Vagina (tissue), 1 donor: Measurements from ENCODE around the genes ZNF662, POMGNT2, ZNF445, ZKSCAN7 and LARS2.

- PRO-cap: no peak
- RAMPAGE, long total RNA: no peak
Measured at GRCh38 chr3:42873512-42874605, 1.8 kb downstream of the CYP8B1 start.

DNA sequence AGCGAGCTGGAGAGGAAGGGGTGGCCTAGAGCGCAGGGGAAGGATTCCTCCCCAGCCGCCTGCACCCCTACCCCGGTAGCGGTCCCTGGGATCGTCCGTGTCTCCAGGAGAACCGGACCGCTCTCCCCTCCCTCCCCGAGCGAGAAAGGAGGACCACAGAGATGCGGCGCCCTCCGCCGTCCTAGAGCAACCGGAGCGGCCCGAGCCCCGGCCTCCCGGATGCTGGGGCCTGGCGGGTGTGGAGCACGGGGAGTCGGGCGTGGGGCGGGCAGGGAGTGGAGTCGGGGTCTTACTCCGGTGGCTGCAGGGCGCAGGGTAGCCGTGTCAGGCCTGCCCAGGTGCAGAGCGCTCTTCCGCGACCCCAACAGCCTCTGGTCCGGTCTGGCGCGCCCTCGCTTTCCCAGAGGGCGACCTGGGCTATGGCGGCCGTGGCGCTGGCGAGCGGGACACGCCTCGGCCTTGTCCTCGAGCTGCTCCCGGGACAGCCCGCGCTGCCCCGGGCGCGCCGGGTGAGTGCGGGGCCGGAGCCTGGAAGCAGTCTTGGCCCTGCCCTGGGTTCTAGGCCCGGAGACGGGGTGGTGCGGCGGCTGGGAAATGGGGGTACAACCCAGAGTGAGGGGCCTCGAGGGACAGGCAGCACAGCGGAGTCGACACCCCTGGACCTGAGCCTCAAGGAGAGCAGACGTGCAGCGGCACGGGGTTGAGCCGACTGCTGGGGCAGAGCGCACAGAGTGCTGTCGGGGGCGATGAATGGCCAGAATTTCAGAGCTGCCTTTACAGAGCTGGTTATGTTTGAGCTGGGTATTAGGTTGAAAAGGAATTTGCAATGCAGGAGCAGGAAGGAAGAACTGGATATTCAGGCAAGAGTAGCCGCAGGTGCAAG lies at the start of gene ZNF662:
Gene ZNF662 (plus strand): TSS at position 210 of the 883 bp plus-strand sequence.
- PRO-cap: bidirectional peak, plus-strand start at position 251 of the sequence, minus-strand start at position 97 of the sequence
- RAMPAGE, long total RNA: start-site peak on the plus strand centred at position 255 of the sequence, 143 bp wide, 15 reads; start-site peak on the plus strand centred at position 509 of the sequence, 82 bp wide, 18 reads; start-site peak on the plus strand centred at position 744 of the sequence, 189 bp wide, 16 reads

- PRO-cap: bidirectional peak, plus-strand start at chr3:42997048, minus-strand start at chr3:42996843
- RAMPAGE, long total RNA: no peak
Measured at GRCh38 chr3:42996546-42997198, 17.6 kb downstream of the GASK1A start.

DNA sequence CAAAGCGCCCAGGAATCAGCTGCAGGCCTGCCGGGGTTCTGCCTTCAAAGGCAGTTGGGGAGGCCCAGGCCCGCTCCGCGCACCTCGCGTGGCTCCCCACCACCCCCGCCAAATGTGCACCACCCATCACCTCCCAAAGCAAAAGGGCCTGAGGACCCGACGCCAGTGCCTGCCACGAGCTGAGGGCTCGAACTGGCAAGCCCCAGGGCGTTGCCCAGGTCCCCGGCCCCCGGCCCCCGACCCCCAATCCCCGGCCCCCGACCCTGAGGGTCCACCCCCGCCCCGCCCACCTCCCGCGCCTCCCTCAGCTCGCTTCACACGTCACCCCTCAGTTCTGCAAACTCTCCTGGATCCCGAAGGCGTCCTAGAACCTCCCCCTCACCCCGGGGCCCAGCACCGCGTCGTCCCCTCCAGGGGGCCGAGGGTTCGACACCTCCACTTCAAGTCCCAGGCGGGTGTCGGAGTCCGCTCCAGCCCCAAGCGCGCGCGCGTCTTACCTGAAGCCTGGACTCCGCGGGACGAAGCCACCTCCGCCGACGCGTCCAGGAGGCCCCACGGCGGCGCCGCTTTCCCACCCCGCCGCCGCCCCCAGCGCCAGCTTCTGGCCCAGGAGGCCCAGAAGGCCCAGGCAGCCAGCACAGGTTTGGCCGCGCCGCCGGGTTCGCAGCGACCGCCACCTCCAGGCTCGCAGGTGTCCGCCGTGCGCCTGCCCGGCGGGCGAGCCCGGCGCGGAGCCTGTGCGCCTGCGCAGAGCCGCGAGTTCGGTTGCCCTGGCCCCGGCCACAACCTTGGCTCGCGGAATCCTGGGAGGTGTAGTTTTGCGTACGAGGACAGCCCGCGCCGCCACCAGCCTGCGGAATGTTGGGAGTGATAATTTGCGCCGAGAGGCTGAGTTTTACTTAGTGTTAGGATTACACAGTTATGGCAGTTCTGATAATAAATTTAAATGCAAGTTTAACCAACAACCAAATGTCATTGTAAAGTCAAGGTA lies at the start of gene POMGNT2:
Gene POMGNT2 (minus strand): TSS at position 741 of the 991 bp plus-strand sequence.
- PRO-cap: bidirectional peak, plus-strand start at position 331 of the sequence, minus-strand start at position 241 of the sequence; unidirectional peak, minus-strand start at position 406 of the sequence; bidirectional peak, plus-strand start at position 858 of the sequence, minus-strand start at position 694 of the sequence
- RAMPAGE, long total RNA: no peak

DNA sequence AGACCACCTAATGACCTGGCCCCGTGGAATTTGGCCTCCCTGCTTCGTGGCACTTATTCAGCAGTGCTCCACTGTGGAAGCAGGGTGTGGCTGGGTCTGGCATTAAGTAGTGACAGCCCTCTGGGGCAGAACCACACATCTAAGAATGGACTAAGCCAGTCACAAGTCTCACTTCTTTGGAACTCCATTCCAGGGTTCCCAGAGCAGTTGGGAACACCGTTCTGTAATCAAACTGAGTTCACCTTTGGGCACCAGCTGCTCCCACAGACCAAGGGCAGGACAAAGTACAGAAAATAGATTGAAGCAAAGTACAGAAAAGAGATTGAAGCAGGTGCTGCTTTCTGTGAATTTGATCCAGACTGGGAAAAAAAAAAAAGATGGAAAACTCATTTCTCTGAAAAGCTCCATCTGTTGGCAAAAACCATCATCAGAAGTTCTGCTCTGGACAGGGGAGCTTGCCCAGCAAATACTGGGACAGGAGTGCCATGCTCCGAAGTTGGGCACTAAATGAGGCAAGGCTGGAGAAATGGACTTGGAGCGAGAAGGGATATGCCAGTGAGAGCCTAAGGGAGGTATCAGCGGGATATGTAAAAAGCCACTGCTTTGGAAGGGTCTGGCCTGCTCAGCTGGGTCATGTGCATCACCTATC lies 46.5 kb downstream of the ABHD5 start:
- PRO-cap: no peak
- RAMPAGE, long total RNA: no peak

GRCh38 chr3:43872225-43872779 lies 181.6 kb downstream of the ABHD5 start:
- PRO-cap: no peak
- RAMPAGE, long total RNA: no peak

GRCh38 chr3:43872780-43873391 lies 182.1 kb downstream of the ABHD5 start:
- PRO-cap: no peak
- RAMPAGE, long total RNA: no peak

GRCh38 chr3:43995672-43996105 lies 246.0 kb upstream of the TOPAZ1 start:
- PRO-cap: no peak
- RAMPAGE, long total RNA: no peak

- PRO-cap: bidirectional peak, plus-strand start at chr3:44477755, minus-strand start at chr3:44477654
- RAMPAGE, long total RNA: no peak
Measured at GRCh38 chr3:44477159-44478216, at the start of gene ZNF445. TSS of gene ZNF445 (minus strand) at chr3:44477670.

DNA sequence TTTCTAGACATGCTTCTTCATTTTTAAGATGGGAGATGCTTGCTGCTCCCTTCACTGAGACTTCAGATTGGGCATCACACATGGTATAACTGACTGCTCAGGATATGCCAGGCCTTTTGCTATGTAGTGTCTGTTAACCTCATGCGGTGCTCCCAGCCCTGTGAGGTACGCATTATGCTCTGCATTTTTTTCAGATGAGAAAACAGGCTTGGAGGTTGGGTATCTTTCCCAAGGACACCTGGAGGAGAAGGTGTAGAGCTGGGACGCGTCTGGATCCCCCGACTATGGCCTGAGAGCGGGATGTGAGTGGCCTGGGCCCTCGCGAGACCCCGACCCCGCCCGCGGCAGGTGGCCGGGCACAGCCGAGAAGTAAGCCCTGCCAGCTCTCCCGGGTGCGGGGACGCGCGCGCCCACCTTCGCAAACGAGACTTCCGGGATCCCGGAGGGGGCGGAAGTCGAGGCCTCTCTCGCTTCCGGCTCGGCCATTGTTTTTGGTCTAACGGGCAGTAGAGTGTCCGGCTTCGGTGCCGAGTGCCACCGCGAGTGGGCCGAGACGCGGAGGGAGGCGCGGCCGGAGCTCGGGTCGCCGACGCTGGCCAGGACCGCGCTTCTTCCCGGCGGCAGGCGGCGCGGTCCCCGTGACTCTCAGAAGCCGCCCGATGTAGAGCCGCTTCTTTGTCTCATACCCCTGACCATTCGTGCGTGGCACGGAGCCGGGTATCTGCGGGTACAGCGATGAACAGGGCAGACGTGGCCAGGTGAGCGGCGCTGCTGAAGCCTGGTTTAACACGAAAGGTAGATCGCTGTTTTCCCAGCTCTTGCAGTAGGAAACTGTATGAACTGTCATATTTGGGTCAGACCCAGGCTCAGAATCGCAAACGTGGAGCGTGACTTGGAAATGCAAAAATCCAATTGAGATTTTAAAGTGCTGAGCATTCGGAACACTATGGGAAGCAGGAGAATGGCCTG lies at the start of gene ZKSCAN7:
Gene ZKSCAN7 (plus strand): TSS at position 470 of the 969 bp plus-strand sequence.
- PRO-cap: bidirectional peak, plus-strand start at position 485 of the sequence, minus-strand start at position 424 of the sequence
- RAMPAGE, long total RNA: no peak

GRCh38 chr3:45045792-45046284 lies 19.7 kb downstream of the CLEC3B start:
- PRO-cap: no peak
- RAMPAGE, long total RNA: no peak

DNA sequence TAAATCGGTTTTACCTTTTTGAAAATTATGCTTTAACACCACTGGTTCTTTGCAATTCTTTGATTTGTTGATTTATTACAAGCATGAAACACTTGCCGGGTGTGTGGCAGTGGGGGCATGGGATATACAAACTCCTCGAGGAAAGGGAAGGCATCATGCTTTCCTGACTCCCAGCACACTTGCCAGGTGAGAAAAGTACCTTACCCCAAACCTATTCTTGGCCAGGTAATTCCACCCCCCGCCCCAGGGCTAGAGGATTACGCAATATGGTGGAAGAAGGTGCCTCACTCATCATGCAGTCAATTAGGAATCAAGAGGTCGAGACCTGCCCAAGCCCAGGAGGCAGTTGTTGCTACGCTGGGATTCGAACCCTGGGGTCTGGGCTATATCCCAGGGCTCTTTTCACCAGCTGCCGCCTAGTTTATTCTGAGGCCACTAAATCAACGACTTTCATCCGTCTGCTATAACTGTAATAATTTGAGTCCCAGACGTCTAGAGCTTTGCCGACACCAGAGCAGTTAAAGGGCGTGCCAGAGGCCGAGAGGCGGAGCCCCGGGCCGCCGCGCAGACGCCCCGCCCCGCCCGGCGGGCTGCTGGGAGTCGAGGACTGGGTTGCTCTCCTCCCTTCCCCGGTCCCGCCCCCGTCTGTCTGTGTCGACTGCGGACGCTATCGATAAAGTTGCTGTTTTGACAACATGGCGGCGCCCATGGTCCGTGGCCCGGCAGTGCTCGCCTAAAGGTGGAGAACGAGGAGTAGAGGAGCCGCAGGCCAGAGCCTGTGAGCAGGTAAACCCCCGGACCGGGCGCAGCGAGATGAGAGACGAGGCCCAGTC lies at the start of gene LARS2:
Gene LARS2 (plus strand): TSS at position 682 of the 833 bp plus-strand sequence.
- PRO-cap: bidirectional peak, plus-strand start at position 685 of the sequence, minus-strand start at position 595 of the sequence
- RAMPAGE, long total RNA: start-site peak on the plus strand centred at position 694 of the sequence, 9 bp wide, 13 reads

DNA sequence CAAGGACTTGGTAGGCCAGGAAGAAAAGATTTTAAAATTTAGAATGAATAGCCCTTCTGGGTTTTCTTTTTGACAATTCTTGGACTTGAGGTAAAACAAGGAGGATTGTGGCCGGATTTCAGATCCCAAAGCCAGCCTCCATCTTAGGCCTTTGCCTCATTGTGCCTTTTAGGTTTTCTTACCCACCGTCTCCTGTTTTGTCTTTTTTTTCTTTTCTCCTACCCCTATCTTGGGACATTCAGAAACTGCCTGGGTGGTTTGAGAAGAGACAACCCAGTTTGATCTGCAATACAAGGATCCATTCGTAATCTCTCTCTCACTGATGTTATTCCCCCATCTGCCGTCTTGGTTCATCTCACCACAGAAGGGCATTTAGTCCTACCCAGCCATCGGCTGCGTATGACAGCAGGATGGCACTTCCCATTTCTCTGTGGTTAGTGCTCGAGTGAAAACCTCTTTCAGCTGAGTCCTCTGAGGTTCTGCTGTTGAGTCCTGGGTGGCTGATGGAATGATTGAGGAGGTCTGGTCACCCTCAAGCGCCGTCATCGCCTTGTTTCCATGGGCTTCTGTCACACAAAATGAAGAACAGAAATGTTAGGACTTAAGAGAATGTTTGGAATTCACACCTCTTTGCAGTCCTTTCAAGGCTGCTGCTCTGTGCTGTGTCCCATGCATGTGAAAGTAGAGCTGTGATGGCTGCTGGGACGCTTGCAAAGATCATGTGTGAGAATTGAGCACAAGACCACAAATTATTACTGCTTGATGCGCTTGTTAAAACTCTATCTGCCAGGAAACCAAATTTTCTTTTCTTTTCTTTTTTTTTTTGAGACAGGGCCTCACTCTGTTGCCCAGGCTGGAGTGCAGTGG lies 9.5 kb upstream of the SACM1L start:
- PRO-cap: no peak
- RAMPAGE, long total RNA: no peak

GRCh38 chr3:45683354-45684017 lies 5.7 kb upstream of the SACM1L start:
- PRO-cap: unidirectional peak, plus-strand start at chr3:45683733
- RAMPAGE, long total RNA: no peak

- PRO-cap: no peak
- RAMPAGE, long total RNA: no peak
Measured at GRCh38 chr3:45689654-45690175, 519 bp downstream of the SACM1L start.

GRCh38 chr3:45911749-45912360 lies 25.5 kb downstream of the CCR9 start:
- PRO-cap: no peak
- RAMPAGE, long total RNA: no peak

DNA sequence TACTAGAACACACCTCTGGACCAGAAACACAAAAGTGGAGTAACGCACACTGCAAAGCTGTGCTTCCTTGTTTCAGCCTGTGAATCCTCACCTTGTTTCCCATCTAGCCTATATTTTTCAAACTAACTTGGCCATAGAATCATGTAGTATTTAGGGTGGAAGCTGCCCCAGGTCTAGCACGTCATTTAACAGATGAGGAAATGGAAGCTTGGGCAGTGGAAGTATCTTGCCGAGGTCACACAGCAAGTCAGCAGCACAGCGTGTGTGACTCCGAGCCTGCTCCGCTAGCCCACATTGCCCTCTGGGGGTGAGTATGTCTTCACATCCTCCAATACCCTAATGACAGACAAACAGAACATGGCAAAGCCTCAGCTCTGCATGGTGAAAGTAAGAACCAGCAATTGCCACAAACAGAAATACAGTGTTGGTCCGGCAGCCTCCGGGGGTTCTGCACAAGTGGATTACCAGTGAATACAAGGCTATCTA lies 2.2 kb upstream of the CCR5 start:
- PRO-cap: no peak
- RAMPAGE, long total RNA: no peak

DNA sequence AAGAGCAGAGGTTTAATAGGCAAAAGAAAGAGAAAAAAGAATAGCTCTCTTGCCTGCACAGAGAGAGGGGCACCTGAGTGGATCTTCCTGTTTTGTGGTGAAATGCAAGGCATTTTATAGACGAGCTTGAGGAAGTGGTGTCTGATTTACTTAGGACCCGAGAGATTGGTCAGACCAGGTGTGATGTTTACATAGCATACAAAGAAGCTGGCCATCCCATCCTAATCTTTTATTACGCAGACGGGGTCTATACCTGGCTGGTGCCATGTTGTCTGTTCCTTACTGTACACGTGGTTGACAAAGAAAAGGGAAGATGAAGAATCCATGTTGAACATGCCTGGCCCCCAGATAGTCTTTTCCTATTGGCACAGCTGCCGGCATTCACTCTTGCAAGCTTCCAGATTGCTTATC lies 13.3 kb downstream of the CCR5 start:
- PRO-cap: no peak
- RAMPAGE, long total RNA: no peak

GRCh38 chr3:46505784-46506317 lies 8.1 kb downstream of the RTP3 start:
- PRO-cap: no peak
- RAMPAGE, long total RNA: no peak

DNA sequence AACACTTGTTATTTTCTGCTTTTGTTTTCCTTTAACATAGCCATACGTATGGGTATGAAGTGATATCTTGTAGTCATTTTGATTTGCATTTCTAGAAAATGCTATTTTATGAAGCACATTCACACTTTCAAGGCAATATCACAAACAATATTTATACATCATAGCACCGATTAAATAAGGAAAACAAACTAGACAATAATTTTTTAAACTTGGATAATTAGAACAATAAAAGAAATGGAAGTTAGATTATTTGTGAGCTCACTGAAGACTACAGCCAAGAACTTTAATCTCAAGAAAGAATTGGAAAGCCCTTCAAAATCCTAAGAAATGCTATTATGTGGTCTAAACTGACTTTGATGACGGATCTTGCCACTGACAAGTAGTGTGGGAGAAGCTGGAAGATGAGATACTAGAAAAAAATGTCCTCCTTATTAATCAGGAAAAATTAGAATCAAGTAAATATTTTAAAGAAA lies 15.3 kb downstream of the RTP3 start:
- PRO-cap: no peak
- RAMPAGE, long total RNA: no peak